Fibroblast of the aortic adventitia (primary cell): ENCODE data around the gene GALNTL6.

- CAGE, long polyA plus RNA: no peak
Observed at GRCh38 chr4:168773489-168773775, 236.6 kb downstream of the CBR4 start.

DNA sequence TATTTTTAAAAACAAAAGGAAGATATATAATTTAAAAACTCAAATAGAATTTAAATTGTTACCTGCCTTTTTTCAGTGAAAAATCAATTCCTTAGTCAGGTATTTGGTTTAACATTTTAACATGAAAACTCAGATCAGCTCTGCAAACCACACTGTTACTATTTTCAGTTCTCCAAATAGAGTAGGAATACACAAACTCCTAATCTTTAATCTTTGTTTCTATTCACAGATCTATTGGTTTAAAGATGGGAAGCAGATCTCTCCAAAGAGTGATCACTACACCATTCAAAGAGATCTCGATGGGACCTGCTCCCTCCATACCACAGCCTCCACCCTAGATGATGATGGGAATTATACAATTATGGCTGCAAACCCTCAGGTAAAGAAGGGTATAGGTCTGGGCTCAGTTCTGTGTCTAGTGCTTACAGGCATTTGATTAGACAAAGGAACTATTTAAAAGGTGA lies 106.5 kb downstream of the CBR4 start:
- CAGE, long polyA plus RNA: no peak

- CAGE, long polyA plus RNA: no peak
Observed at GRCh38 chr4:168913862-168914265, 96.2 kb downstream of the CBR4 start.

- CAGE, long polyA plus RNA: no peak
Observed at GRCh38 chr4:168921398-168921816, 88.6 kb downstream of the CBR4 start.

- CAGE, long polyA plus RNA: no peak
Observed at GRCh38 chr4:169010315-169010540, 173 bp upstream of the CBR4 start.

DNA sequence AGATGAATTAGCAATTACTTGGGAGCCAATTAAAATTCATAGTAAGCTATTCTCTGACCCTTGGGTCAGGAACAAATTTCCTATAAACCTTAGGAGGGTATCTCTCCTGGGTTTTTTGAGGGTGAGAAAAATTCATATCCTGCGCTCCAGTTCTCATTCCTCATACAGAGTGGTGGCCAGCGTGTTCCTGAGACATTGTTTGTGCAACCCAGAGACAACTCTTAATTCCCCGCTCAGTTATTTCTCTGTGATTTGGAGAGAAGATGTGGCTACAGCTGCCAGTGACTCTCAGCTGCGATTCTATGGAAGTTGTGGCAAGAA lies 37.9 kb upstream of the CBR4 start:
- CAGE, long polyA plus RNA: no peak

DNA sequence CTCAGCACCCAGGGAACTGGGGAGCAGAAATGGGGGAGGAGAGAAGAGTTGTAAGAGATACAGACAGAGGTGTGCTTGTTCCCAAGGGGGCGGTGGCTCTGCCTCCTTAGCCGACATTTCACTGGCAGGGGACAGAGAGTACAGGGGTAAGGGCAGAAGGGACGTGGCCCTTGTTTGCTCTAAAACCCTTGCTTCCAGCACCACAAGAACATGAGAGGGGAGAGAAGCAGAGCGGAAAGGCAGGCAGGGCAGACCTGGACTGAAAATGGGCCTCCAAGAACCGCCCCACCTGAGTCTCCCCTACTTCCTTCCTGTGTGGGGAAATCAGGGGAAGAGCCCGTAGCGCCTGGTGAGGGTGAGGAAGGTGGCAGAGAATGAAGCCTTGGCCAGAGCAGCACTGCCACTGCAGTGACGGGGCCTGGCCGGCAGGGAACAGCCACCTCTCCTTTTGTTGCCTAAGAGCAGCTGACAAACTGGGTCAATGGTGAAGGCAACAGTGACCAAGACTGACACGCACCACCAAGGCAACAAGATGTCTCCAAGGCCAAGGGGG lies 58.2 kb upstream of the CBR4 start:
- CAGE, long polyA plus RNA: no peak

DNA sequence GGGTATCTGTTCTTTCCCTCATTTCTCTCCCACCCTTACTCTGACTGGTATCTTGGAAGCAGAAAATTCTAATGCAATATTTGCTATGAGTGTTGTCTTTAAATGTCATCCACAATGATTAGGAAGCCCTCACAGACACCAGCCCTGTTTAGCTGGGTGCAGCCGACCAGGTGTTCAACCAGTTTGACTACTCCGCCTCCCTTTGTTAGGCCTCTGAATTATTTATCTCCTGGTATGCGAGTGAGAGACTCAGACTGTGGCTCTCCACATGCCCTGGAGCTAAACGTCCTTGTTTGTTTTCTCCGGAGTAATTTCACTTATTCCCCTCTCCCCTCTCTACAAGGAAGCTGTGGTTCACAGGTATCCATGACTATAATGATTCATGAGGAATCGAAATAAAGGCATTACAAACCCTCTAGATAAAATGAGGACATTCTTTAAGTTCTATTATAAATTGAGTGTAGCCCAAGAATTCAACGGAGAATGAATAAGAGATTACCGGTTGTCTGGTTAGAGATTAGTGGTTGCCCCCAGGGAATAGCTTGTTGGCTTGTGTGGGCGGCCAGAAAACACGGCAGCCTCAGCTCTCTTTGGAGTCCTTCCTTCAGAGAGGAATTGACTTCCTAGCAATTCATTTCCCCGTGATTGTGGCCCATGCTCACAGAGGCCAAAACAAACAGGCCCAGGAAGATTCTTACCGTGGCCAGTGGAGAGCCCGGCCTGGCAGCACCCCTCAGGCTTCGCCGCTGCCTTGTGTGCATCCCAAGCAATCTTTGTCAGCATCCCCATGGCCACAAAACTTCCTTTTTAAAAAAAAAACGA lies 60.1 kb upstream of the CBR4 start:
- CAGE, long polyA plus RNA: no peak

DNA sequence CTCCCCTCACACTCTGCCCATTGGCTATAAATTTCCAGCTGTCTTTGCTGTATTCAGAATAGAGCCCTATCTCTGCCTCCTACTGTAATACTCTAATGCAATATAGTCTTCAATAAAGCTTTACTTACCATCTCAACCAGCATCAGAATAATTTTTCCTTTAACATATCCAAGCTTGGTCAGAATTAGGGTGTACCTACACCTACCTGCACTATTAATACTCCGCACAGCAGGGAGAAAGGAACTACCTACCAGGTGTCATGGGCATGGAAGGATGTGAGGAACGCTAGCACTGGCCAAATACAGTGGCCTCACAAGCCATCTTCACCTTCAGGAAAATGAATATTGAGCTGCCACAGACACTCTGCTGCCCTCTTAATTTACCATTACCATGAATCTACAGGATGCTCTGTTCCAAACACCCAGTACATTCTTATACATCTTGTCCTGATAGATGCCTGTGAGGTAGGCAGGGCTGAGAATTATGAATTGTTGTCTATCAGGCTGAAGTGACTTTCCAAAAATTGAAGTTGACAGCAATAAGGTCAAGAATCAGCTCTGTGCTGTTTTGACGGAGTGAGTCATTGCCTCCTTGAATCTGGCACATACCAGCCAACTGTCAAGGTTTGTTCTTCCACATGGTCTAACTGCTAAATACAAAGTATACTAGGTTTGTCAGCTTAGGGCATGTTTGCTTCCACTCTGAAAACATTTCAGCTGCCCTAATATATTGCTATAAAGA lies 32.5 kb downstream of the SH3RF1 start:
- CAGE, long polyA plus RNA: no peak

- CAGE, long polyA plus RNA: no peak
Observed at GRCh38 chr4:169254553-169255051, 16.2 kb downstream of the SH3RF1 start.

DNA sequence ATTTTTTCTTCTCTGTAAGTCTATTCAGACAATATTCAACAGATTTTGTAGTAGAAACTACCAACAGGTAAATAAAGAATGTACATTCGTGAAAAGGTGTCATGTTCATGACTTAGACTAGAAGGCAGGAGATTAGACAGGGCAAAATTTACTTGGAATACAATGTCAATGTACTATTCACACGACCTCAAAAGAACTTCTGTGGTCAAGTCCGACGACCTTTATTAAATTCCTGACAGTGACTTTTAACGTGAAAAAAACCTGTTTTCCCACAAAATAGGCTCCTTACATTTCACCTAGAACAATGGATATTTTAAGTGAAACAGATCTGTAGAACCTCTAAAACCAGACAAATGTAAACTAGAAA lies 1.4 kb downstream of the NEK1 start:
- CAGE, long polyA plus RNA: no peak

DNA sequence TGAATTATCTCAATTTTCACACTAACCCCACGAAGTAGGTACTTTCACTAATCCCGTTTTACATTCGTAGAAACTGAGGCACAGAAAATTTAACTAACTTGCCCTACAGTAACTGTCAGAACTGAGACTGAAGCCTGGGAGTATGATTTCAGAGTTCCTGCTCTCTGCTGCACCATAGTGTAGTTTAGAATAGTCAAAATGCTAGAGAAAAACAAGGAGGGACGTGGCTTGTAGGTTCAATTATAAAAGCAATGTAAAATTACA lies 2.2 kb downstream of the CLCN3 start:
- CAGE, long polyA plus RNA: no peak

- CAGE, long polyA plus RNA: no peak
Observed at GRCh38 chr4:170026747-170027740, 849 bp upstream of the MFAP3L start.

- CAGE, long polyA plus RNA: no peak
Observed at GRCh38 chr4:171813169-171813611, at the start of gene GALNTL6. GALNTL6 (plus strand) TSS chr4:171813404.

DNA sequence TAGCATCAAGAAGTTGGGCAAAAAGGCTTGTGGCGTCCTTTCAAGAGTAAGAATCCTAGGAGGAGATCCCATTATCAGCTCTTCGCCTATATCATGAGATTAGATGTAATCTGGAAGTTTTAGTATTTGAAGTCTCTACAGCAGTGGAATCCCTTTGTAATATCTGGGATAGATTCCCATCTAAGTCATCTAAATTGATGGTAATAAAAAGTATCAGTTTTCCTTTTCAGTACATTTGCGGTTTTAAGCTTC lies 1.7 kb downstream of the GALNT7 start:
- CAGE, long polyA plus RNA: no peak

- CAGE, long polyA plus RNA: no peak
Observed at GRCh38 chr4:173334829-173335673, 893 bp upstream of the HMGB2 start.

DNA sequence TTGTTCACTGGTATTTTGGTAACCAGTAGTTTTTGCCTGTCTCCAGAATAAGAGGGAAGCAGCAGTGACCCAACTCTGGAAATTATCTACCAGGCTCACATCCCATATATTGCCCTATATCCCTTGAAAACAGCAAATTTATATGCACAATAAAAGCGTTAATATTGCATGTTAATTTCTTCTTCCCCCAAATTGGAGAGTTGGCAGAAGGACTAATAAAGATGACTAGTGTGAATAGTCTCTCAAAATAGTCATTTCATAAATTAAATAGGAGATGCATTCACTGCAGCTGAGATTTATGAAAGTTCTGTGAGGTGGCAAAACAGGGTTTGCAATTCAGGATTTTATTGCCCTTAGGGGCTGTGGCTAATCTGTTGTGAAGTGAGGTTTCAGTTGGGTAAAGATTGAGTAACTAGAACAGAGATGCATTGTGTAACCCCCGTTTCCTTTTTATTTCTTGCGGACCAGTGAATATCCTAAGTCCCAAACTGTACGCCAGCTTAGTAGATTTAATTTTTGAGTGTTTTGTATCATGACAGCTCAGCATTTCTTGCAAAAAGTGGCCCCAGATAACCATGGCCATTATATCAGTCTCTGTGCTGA lies 16.1 kb upstream of the SCRG1 start:
- CAGE, long polyA plus RNA: no peak

GRCh38 chr4:173415935-173416646 lies 17.2 kb upstream of the SCRG1 start:
- CAGE, long polyA plus RNA: no peak

DNA sequence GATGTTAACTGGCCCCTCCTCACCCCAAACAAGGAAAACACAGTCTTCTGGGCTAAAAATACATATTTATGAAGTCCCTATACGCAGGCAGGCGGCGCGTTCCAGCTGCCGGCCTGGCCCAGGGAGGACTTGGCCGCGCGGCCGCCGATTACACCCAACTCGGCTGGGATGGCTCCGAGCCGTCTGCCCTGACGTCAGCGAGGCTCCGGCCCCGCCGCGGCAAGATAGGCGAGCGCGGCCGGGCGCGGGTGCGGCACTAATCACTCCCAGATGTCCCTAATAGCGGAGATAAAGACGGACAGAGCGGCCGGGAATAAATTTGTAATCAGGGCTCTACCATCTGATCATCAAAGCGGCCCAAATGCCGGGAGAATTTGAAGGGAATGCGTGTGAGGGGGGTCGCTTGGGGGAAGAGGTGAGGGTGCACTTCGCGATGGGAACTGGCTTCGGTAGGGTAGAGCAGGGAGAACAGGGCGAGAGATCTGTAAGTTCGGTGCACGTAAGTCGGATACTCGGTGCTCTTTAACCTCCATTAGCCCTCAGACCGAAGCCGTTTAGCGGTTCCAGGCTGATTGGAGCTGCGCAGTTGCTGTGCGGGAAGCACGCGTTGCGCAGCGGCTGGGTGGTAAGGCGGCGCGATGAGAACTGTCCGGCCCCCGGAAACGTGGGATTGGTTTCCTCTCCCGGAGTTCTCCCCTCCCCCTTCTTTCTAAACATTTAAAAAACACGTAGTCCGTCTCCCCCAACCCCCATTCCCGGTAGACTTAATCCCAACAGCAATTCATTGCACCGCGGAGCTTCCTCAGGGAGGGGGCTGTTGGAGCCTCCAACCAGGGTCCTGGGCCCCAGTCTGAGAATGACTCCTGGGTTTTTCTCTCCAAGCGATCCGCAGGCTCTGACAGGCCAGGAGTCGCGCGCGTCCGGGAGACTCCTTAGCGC lies 7.6 kb downstream of the HAND2 start:
- CAGE, long polyA plus RNA: no peak

DNA sequence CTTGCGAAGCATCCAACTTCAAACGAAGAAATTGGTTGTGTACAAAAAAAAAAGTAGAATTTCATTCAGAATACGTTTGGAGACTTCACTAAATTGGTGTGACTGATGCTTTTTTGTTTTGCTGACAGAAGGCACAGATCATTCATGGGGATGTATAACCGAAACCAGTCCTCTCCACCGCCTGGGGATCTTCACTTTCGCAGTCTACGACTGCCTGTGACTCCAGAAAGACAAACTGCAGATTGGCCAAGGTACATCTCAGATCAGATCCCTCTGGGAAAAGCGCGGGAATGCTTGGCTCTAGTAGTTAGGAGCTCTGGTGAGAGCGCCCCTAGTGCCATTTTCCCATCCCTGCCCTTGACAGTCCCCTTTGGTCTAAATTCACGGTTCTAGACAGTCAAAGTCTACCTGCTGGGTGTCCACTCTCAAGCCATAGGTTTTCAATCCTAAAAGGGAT lies 6.7 kb upstream of the HAND2 start:
- CAGE, long polyA plus RNA: no peak